ENCODE measurements around a stretch of chr18.

DNA sequence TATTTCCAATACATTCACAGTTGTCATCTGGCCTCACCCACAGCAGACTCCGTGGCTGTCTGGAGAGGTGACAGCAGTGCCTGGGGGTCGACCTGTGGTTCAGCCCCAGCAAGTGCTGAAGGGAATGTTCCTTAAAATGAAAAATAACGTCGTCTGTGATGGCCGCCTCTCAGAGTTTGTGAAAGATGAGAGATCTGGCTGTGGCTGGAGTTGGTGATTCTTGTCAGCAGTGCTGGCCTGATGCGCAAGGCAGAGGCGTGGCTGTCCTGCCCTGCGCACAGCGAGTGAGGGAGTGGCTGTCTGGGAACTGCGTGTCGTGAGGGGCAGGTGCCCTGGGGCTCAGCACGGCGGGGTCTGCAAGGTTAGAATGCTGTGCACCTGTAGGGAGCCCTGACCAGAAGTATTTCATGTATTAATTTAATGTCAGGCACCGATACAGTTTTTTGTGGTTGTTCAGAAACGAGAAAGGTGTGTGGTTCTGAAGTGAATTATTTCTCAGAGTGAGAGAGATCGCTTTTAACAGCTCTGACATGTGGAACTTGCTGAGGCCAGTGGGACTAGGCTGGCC lies 8.8 kb downstream of the NFATC1 start:
- RRBS, result no CpG with 5 or more reads among the region's 16 CpGs

DNA sequence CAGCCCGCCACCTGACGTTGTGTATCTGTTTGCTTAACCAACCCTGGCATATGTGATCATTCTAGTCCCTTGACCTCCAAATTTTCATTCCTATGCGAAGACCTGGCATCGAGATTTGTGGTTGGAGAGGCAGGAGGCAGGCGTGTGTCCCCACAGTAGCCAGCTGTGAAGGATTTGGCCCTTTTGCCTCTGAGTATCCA lies 31.5 kb downstream of the CTDP1 start:
- RRBS, result no CpG with 5 or more reads among the region's 5 CpGs

- RRBS, result no CpG with 5 or more reads among the region's 11 CpGs
Measured at GRCh38 chr18:79730102-79730692, 50.6 kb downstream of the CTDP1 start.

DNA sequence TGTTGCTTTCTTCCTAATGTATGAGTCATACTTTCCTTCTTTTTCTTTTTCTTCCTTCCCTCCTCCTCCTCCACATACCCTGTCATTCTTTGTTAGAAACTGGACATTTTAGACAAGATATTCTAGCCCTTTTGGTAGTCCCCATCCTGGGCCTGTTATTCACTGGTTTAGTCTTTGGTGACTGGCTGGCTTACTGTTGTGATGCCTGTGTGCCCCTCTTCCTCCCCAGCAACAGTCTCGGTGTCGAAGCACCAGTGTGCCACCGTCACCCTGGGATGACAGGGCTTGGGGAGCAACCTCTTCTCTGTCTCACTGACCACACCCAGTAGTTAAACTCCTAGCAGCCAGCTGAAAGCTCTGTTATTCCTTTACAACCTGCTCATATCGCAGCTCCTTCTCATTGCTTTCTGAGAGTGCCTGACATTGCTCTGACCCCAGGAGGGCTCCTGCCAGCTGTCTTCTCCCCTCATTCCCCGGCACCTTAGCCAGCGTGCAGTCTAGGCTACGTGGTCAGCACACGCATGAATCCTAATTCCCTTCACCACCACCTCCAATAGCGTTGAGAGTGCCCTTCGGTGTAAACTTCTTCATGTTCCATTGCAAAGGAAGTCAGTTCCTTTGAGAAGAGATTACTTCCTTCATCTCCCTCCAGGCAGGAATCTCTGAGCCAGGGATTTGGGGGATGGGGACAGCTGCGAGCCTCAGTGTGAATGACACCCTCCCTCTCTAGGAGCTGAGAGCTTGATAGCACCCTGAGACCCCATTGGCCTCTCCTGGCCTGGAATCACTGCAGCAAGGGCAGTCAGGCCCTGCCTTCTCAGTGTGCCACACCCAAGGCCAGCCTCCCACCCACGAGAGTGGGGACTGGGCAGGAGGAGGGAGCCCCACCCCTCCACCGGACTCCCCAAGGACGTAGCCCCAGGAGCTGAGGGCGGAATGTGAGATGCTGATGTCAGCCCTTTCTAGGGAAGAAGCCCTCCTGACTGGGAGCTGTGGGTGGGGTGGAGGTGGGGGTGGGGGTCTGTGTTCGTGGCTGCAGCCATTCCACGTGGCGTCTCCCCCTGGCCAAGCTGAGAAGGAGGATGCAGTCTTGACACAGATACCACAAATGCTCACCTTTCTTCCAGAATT lies 53.5 kb downstream of the SLC66A2 start:
- RRBS, result no CpG with 5 or more reads among the region's 18 CpGs

- RRBS, result 89% methylated on average over 1 of the region's 11 CpGs
Measured at GRCh38 chr18:79940378-79940960, 11.0 kb downstream of the SLC66A2 start.

GRCh38 chr18:79977380-79977953 lies 10.9 kb downstream of the TXNL4A start:
- RRBS, result no CpG with 5 or more reads among the region's 4 CpGs

GRCh38 chr18:80009481-80010811 lies 21.6 kb upstream of the TXNL4A start:
- RRBS, result no CpG with 5 or more reads among the region's 21 CpGs

- RRBS, result no CpG with 5 or more reads among the region's 33 CpGs
Measured at GRCh38 chr18:80148161-80148965, 39.3 kb downstream of the ADNP2 start.

Measured in islet of Langerhans (tissue), 1 donor.